ENCODE data around the gene DCHS2.

GRCh38 chr4:152038288-152038787 lies 277.5 kb upstream of the GATB start:
- CAGE, long polyA plus RNA = no peak
- RRBS = no CpG with 5 or more reads among the region's 4 CpGs

- CAGE, long polyA plus RNA = no peak
- RRBS = no CpG with 5 or more reads among the region's 41 CpGs
Measured at GRCh38 chr4:152045646-152046607, 285.1 kb upstream of the GATB start.

- CAGE, long polyA plus RNA = no peak
- RRBS = no CpG with 5 or more reads among the region's 1 CpG
Measured at GRCh38 chr4:152507203-152507402, 28.8 kb downstream of the FBXW7 start.

GRCh38 chr4:152524835-152525253 lies 11.0 kb downstream of the FBXW7 start:
- CAGE, long polyA plus RNA = no peak
- RRBS = no CpG with 5 or more reads among the region's 1 CpG

DNA sequence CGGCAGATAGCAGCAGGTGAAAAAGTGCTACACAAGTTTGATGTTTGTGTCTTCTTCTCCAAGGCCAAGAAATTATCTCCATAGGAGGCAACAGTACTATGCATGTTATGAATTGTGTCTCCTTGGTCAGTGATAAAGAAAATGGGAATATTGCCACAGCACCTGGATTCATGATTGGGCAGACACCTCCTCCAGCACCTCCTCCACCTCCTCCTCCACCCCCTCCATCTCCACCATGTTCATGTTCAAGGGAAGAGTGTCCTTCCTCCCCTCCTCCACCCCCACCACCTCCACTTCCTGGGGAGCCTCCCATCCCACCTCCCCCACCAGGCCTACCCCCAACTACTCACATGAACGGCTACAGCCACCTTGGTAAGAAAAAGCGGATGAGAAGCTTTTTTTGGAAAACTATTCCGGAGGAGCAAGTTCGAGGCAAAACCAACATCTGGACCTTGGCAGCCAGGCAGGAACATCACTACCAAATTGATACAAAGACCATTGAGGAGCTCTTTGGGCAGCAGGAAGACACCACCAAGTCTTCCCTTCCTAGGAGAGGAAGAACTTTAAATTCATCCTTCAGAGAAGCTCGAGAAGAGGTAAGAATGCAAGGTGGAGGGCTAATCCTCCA lies 7.0 kb downstream of the FHDC1 start:
- CAGE, long polyA plus RNA = no peak
- RRBS = no CpG with 5 or more reads among the region's 6 CpGs

GRCh38 chr4:152956541-152957210 lies 20.6 kb downstream of the FHDC1 start:
- CAGE, long polyA plus RNA = no peak
- RRBS = no CpG with 5 or more reads among the region's 14 CpGs

DNA sequence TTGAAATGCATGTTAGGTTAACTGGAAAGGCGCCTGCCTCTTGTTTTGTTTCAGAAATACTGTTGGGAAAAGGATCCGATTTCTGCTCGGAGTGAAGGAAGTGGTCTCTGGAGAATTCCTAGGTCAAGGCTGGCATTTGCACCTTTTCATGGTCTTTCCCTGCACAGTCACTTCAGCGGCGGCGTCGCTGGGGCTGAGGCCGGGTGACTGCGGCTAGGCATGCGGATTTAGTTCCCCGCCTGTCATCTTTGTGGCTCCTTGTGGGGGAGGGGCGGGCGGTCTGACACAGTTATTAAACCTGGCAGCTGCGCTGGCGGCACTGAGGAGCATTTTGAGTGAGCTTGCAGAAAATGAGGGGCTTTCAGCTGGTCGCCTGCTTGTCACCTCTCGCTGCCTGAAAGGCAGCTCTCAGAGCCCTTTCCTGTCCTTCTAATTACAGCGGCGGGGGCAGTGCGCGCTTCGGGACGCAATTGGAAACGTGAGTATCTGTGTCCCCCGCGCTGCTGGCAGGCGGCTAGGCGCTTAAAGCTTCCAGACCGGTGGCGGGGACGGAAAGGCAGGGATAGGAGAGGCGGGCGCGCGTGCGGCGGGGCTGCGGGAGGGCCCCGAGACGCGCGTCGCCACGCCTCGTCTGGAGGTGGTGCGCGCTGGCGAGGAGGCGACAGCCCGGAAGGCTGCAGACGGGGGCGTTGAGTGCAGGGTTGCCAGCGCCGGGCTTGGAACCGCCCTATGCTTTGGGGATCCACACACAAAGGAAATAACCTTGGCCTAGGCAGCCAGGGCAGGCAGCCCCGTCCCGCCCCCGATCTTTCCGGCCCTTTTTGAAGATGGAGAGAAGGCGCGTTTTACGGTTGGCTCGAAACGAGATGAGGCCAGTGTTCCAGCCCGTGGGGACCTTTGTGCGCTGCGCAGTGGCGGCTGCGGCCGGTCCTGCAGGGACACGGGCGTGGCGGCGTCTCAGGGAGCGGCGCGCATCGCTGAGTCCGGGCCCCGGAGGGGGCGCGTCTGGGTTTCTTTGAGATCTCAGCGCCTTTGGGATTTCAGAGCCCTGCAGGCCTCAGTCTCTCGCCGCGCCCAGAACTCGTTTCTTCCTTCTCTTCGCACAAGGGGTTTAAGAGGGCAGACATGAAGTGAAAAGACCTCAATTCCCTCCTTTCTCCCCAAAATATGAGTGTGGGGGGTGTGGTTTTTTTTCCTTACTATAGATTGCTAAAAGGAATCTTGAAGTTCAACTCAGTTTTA lies 51.0 kb upstream of the TRIM2 start:
- CAGE, long polyA plus RNA = no peak
- RRBS = 2% methylated on average over 24 of the region's 88 CpGs

DNA sequence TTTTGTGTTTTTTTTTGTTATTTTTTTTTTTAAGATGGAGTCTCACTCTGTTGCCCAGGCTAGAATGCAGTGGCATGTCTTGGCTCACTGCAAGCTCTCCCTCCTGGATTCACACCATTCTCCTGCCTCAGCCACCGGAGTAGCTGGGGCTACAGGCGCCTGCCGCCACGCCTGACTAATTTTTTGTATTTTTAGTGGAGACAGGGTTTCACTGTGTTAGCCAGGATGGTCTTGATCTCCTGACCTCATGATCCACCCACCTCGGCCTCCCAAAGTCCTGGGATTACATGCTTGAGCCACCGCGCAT lies 61.0 kb downstream of the TRIM2 start:
- CAGE, long polyA plus RNA = no peak
- RRBS = no CpG with 5 or more reads among the region's 7 CpGs

- CAGE, long polyA plus RNA = no peak
- RRBS = no CpG with 5 or more reads among the region's 3 CpGs
Measured at GRCh38 chr4:153319160-153319588, 25.3 kb upstream of the MND1 start.

- CAGE, long polyA plus RNA = no peak
- RRBS = no CpG with 5 or more reads among the region's 7 CpGs
Measured at GRCh38 chr4:153483222-153483690, 17.1 kb downstream of the TMEM131L start.

- CAGE, long polyA plus RNA = no peak
- RRBS = no CpG with 5 or more reads among the region's 3 CpGs
Measured at GRCh38 chr4:153685168-153685838, 1.2 kb downstream of the TLR2 start.

GRCh38 chr4:153701488-153702777 lies 17.9 kb downstream of the TLR2 start:
- CAGE, long polyA plus RNA = no peak
- RRBS = no CpG with 5 or more reads among the region's 9 CpGs

DNA sequence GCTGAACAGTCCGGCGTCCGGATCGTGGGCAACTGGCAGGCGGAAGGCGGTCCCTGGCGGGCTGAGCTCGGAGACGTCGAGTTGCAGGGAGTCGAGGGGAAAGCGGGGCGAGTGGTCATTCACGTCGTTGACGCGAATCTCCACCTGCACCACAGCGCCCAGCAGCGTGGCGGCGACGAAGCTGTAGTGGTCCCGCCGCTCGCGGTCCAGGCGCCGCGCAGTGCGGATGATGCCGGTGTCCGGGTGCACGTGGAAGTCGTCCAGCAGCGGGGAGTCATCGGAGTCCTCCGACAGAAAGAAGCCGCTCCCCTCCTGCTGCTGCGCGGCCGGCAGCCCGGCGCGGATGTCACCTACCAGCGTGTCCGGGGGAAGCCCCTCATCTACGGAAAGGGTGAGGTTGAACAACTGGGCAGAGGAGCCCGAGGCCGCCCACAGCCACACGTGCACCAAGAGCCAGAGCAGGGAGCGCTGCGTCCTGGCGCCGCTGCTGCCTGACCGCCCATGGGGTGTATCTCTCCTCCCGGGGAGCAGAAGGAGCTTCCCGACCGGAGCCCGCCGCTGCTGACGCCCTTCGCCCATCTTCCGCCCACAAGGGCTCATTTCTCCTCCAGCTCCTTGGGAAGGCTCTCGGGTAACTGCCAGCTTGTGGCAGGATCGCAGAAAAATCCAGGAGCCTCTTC lies 703 bp downstream of the DCHS2 start:
- CAGE, long polyA plus RNA = no peak
- RRBS = 7% methylated on average over 1 of the region's 65 CpGs

- CAGE, long polyA plus RNA = no peak
- RRBS = 4% methylated on average over 5 of the region's 56 CpGs
Measured at GRCh38 chr4:154491436-154492381, at the start of gene DCHS2. Gene DCHS2, minus strand, starts transcription at chr4:154491799.

GRCh38 chr4:154585264-154586164 lies 5.0 kb downstream of the FGA start:
- CAGE, long polyA plus RNA = no peak
- RRBS = no CpG with 5 or more reads among the region's 14 CpGs

GRCh38 chr4:154626695-154627227 lies 14.3 kb upstream of the FGG start:
- CAGE, long polyA plus RNA = no peak
- RRBS = 3% methylated on average over 24 of the region's 43 CpGs

GRCh38 chr4:154740634-154741082 lies 3.1 kb upstream of the LRAT start:
- CAGE, long polyA plus RNA = no peak
- RRBS = no CpG with 5 or more reads among the region's 16 CpGs

DNA sequence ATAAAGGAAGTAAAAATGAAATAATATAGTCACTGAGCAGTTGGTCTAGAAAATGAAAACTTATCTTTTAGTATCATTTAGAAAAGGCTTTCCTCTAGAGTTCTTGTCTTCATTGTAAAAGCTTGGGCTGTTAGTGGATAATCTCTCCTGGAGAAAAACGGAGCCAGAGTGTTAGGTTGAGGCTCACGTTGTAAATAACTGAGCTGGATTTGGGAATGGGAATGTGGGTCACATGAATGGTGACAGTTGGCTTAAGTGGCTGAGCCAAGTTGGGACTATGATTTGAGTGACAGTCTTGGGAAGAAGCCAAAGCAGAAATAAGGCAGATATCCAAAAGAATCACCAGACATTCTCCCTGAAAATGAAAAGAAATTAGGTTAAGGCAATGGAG lies 33.5 kb upstream of the PDGFC start:
- CAGE, long polyA plus RNA = no peak
- RRBS = no CpG with 5 or more reads among the region's 2 CpGs

DNA sequence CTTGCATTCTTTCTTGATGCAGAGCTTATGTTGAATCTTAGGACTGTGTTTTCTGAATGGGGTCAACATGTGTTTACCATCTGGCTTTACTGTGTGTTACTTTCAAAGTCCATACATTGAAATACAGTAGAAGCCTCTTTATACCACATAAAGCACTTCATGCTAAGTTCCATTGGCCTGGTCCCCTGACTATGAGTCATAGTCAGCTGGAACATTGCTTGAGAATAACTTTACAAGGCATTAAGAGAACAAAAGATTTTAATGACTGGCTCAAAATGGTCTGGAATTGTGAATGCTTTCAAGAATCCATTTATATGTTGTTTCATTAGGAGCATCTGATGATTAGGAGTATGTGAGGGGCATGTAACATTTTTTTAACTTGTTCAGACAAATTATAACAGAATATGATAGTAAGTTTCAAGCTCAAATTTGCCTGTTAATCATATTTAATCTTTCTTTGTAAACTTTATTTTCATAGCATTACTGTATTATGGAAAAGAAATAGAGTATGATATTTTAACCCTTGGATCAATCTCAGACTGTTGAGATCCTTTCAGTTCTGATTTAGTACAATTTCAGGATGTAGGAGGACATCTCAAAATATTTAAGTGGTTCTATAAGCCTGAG lies 152.4 kb downstream of the GASK1B start:
- CAGE, long polyA plus RNA = no peak

- CAGE, long polyA plus RNA = no peak
- RRBS = no CpG with 5 or more reads among the region's 3 CpGs
Measured at GRCh38 chr4:158215840-158216897, 5.9 kb downstream of the TMEM144 start.